Metastatic Breast Carcinoma in the Ovary (tissue), 3 donors: ENCODE measurements around a stretch of chr22.

DNA sequence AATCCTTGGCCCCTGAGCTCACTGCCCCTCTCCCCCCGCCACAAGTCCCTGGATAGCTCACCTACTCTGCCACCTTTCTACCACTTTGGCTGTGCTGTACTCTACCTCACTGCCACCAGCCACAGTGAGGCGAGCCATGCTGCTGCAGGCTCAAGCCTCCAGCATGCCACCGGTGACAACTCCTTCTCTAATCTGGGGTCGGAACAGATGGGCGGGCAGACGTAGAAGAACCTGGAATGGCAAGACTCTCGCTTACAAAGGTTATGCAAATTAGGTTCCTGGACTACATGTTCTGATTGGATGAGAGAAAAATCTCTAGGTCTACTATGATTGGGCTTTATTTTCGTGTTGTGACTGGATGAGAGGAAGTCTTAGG lies 37.7 kb downstream of the C22orf42 start:
- PRO-cap, 3 experiments: no peak in any of the 3 experiments

GRCh38 chr22:32331138-32331748 lies 26.4 kb upstream of the RFPL3 start:
- PRO-cap, 3 experiments: no peak in any of the 3 experiments

DNA sequence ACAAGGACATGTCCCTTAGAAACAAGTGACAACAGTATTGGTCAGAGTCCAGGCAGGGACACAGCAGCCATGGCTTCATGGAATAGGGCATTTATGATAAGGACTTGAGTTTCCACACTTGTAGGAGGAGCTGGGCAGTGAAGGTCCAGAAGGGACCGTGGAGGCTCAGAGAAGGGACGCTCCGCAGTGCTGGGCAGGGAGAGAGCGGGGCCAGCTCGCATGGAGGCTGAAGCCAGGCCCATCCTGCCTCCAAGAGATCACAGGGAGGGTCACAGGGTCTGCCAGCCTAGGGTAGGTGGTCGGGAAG lies 22.9 kb upstream of the RFPL3 start:
- PRO-cap, 3 experiments: no peak in any of the 3 experiments

DNA sequence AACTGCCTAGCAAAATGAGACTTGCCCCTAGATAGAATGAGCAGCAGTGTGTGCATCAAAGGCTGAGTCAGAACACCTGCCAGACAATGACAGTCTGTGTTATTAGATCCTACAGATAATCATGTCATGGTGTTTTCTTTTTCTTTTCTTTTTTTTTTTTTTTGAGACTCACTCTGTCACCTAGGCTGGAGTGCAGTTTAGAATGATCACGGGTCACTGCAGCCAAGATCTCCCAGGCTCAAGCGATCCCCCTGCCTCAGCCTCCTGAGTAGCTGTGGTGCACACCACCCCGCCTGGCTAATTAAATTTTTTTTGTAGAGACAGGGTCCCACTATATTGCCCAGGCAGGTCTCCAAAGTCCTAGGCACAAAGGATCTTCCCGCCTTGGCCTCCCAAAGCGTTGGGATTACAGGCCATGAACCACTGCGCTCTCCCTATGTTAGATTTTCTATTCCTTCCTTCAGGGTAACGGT lies 1.4 kb downstream of the RTCB start:
- PRO-cap, 3 experiments: peak in 1 of 3 experiments; most common plus-strand start position 200 of the sequence (in 1)

GRCh38 chr22:32477474-32478448 lies 3.1 kb downstream of the FBXO7 start:
- PRO-cap, 3 experiments: no peak in any of the 3 experiments

GRCh38 chr22:32623889-32624304 lies 149.3 kb downstream of the FBXO7 start:
- PRO-cap, 3 experiments: no peak in any of the 3 experiments

DNA sequence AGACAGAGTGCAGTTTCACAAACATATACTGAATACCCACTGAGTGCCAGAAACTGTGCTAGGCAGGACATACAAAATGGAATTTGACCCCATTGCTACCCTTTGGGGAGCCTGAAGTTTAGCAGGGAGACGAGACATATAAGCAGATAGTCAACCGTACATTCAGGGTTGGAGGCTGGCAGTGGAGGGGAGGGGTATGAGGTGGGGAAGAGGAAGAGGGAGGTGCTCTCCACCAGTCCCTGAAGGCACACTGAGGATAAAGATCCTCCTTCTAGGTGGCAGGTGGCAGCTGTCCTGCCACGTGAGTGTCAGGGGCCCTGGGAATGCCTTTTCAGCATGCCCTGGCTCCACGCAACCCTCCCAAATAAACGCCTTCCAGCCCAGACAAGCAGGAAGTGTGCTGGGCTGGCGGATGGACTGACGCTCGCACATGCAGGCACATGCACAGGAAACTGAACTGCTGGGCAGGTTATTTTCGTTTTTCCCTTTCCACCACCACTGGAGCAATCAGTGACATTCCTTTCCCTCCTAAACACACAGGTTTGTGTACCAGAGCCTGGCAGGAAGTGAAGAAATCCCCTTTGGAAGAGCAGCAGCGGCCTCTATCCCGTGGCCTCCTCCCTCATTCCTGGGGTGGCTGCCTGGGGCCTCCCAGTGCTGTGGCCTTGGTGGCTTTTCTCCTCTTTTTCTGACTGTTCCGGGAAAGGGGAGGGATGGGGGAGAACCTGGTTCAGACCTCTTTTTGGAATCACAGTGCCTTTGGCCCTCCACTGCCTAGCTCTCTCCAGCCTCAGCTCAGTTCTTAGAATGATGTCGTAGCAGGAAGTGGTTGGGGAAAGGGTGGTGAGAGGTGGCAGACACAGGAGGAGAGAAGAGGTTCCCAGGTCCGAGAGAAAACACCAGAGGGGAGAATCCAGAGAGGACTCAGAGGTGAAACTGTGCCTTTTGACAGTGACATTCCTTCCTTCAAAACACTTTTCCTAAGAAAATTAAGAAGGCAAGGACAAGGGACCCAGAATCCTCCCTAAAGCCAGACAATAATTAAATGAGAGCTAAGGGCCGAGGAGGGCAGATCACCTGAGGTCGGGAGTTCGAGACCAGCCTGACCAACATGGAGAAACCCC lies 157.0 kb upstream of the TIMP3 start:
- PRO-cap, 3 experiments: peak in 3 of 3 experiments; most common plus-strand start position 391 of the sequence (in 1); most common minus-strand start position 252 of the sequence (in 2)

GRCh38 chr22:32695337-32695969 lies 106.1 kb upstream of the TIMP3 start:
- PRO-cap, 3 experiments: no peak in any of the 3 experiments

DNA sequence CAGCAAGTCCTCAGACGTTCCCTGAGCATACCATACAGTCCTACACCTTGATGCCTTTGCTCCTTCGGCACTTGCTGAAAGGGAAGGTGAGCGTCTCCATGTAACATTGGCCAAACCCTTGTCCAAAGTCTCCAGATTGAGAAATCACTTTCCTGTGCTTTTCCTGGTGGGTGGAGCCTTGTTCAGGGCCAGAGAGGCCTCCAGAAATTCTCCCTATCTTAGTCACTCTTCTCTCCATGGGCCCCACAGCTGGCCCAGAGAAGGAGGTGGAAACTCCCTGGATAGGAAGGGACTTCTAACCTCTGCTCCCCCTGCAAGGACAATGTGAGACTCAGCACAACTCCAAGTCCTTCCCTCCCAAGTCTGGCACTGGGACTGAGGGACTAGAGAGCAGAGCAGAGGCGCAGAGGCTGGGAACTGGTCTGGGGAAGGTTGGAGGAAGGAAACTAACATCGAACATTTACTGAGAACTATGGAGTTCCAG lies 46.8 kb upstream of the TIMP3 start:
- PRO-cap, 3 experiments: no peak in any of the 3 experiments

- PRO-cap, 3 experiments: no peak in any of the 3 experiments
These were observed 42.8 kb upstream of the TIMP3 start for GRCh38 chr22:32758668-32759109.

DNA sequence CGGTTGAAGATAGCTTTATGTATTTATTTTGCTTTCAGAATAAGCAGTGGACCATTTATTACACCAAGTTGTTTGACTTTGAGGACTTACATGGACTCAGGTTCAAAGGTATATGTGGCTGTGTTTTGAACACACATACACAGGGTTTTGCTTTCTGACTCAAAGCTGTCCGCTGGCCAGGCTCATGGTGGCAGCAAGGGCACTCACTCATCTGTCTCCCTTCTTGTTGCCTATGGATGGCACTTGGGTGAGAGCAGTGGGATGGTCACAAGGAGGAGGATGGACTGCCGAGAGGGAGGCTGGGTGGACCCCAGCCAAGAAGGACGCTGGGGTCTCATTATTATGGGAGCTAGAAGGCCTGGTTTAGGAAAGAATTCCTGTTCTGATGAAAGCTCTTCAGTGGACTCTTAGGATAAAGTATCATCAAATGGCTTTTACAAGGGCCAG lies 6.6 kb downstream of the TIMP3 start:
- PRO-cap, 3 experiments: no peak in any of the 3 experiments

- PRO-cap, 3 experiments: no peak in any of the 3 experiments
These were observed 9.5 kb downstream of the TIMP3 start for GRCh38 chr22:32810768-32811558.

DNA sequence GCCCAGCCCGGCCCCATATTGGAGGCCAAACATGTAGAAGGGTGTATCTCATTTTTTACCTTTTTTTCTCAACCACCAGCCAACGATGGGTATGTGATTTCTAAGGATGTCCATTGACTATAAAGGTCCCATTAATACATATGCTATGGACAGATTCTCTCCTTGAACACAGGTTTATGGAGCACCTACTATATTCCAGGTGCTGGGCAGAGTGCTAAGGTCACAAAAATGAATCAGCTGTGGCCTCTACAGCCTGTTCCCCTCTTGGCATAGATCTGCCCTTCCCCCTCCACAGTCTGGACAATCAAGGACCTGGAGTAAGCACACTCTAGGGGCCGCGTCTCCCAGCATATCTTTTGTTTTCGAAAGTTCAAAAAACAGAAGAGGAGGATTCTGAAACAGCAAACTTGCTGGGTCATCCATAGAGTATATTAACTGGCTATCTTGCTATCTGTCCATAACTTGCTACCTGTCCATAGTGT lies 17.9 kb downstream of the TIMP3 start:
- PRO-cap, 3 experiments: no peak in any of the 3 experiments

GRCh38 chr22:32826953-32827532 lies 25.5 kb downstream of the TIMP3 start:
- PRO-cap, 3 experiments: no peak in any of the 3 experiments

DNA sequence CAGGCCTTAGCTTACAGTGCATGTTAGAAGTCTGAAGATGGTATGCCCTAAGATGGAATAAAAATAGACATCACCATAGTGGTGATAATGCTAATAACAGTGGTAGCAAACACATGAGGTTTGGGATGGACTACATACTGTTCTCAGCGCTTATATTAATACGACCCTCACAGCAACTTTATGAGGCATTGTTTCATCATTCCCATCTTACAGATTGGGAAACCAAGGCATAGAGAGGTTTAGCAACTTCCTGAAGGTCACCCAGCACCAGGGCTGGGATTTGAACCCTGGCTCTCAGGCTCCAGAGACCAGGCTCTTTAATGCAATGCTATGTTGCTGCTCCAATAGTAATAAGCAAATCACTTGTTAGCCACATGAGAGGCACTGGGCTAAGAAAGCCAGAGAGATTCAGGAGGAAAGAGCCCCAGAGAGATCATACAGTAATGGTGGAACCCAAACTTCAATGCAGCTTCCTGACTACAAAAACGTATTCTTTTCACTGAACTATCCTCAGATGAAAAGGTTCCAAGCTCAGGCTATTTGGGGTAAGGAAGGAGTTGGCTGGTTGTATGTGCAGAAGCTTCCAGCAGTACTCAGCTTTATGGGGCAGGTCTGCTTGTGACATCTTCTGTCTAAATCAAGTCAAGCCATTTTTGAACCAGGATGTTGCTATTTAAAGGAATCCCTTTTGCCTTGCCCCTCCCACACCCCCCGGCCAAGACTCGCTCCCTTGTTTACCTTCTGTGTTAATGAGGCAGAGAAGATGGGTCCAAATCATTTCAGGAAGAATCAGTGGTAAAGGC lies 45.1 kb downstream of the TIMP3 start:
- PRO-cap, 3 experiments: no peak in any of the 3 experiments

GRCh38 chr22:33272916-33274054 lies 215.1 kb upstream of the SYN3 start:
- PRO-cap, 3 experiments: no peak in any of the 3 experiments

- PRO-cap, 3 experiments: no peak in any of the 3 experiments
These were observed 244.5 kb upstream of the SYN3 start for GRCh38 chr22:33302635-33303111.

- PRO-cap, 3 experiments: no peak in any of the 3 experiments
These were observed 355.7 kb downstream of the LARGE1 start for GRCh38 chr22:33564611-33565030.

DNA sequence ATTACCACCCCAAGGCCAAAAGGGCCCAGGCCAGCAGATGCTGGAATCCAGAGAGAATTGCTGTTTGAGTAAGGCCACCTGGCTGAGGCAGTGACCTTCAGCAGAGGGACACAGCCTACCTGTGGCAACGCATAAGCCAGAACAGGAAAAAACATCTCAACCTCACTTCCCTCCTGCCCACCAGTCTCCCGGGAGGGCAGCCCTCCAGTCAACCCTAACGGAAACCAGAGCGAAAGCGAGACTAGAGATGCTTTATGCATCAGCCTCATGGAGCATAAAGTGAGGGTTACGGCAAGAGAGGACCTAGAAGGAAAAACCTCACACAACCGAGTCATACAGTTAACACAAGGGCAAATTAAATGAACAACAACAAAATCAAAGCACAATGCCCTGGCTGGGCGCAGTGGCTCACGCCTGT lies 352.2 kb downstream of the LARGE1 start:
- PRO-cap, 3 experiments: no peak in any of the 3 experiments

DNA sequence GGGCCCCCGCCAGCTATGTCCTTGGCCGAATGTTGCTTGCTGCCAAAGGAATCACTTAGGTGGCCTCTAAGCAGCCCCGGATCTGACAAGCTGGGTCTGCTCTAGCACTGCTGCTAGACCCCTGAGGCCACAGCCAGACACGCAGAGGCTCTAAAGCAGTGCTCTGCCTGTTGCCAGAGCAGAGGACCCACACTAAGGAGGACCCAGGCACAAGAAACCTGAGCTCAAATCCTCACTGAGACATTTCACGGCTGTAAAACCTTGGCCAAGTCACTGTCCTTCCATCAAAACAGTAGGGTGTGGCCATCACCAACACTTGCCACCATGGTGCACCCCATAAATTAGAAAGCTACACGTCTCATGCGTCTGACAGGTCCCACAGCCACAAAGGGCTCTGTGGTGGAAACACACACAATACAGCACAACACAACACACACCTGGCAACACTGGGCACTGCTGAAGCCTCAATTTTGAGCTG lies 215.5 kb downstream of the LARGE1 start:
- PRO-cap, 3 experiments: peak in 1 of 3 experiments; most common minus-strand start position 164 of the sequence (in 1)